Metastatic Breast Carcinoma in the Brain (tissue), 10 donors: ENCODE measurements around a stretch of chr4.

DNA sequence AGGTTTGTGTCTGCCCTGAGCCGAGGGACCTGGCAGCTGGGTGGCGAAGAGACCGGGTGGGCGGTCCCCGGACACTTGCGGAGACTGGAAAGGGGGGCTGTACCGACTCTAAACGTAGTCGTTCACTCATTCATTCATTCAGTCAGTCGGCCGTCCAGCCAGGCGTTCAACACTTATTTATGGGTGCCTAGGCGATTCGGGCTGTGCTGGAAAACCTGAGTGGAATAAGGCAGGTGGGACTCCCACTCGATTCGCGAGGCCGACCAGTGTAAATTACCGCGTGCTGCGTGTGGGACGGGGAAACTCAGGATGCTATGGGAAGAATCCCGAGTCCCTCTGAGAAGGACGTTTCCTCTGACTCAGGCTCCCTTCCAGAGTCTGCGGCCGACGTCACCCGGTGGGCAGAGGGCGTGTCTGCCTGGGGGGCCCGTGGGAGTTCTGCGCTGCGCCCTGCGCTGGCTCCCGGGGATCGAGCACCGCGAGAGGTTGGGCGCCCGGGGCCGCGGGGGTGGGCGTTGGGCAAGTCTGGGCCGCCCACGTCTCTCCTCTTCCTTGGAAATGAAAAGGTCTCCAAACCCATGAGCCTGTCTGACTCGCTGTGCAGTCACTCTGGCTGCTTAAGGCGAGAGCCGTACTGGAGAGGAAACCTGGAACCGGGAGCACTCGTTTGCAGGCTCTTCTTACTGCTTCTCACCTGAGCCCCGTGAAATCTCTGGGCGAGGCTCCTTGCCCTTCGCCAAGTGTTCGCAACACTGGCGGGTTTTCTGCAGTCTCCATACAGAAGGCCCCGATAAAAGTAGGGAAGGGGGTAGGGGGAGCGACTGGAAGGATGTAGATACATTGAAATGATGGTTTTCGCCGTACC lies 544 bp downstream of the NIPAL1 start:
- PRO-cap, 10 experiments = peak in 4 of 10 experiments; most common plus-strand start position 137 of the sequence (in 1); most common minus-strand start position 316 of the sequence (in 1)

GRCh38 chr4:48017947-48018612 lies 1.5 kb downstream of the NIPAL1 start:
- PRO-cap, 10 experiments = no peak in any of the 10 experiments

DNA sequence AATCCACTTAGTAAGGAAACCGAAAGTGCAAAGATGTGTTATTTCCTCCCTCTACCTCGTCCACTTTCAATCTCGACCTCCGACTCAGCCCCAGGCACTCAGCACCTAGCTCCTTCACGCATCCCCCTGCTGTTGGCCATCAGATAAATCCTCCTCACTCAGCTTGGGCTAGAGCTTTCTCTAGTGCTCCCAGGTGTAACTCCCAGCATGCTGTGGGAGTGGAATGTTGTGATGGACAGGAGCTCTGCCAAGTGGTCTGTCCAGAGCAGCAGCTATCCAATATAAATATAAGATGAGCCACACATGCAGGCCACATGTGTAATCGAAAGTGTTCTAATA lies 26.8 kb upstream of the TEC start:
- PRO-cap, 10 experiments = no peak in any of the 10 experiments

GRCh38 chr4:48340148-48340590 lies 1.2 kb upstream of the SLAIN2 start:
- PRO-cap, 10 experiments = peak in 1 of 10 experiments; most common minus-strand start chr4:48340478 (in 1)

DNA sequence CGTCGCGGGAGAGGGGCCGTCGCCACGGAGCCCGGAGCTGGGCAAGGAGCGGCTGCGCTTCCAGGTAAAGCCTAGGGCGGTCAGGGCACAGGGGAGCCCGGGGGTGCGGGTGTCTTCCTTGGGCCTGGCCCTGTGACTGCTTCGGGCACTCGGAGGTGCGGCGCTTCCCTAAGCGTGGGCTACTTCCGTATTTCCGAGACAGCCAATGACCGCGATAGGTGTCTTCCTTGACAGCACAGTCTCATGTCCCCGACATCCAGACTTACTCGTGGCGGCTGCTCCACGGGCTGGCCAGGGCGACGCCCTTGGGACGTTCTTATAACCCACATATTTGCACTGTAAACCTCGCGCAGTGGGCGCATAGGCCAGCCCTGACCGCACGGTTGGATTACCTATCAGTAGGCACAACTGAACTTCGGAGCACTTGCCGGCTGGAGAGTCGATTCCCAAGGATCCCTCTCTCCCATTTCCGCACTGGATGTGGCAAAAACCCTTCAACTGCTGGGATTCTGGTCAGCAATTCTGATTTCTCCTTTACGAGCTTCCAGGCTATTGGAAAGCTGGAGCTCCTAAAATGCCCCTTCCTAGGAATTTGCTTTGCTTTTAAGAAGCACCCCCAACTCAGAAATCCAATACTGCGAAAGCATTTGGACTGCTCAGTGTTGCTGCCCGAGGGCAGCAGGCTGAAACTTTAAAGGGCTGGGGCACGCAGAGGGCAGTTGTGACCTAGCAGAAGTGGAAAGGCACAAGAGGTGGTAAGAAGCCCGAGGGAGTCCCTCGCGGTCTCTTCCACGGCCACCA lies 1.3 kb downstream of the ZAR1 start:
- PRO-cap, 10 experiments = no peak in any of the 10 experiments

- PRO-cap, 10 experiments = no peak in any of the 10 experiments
Measured at GRCh38 chr4:48669136-48669556, 110.9 kb downstream of the FRYL start.

- PRO-cap, 10 experiments = no peak in any of the 10 experiments
Measured at GRCh38 chr4:48718908-48719625, 61.0 kb downstream of the FRYL start.

DNA sequence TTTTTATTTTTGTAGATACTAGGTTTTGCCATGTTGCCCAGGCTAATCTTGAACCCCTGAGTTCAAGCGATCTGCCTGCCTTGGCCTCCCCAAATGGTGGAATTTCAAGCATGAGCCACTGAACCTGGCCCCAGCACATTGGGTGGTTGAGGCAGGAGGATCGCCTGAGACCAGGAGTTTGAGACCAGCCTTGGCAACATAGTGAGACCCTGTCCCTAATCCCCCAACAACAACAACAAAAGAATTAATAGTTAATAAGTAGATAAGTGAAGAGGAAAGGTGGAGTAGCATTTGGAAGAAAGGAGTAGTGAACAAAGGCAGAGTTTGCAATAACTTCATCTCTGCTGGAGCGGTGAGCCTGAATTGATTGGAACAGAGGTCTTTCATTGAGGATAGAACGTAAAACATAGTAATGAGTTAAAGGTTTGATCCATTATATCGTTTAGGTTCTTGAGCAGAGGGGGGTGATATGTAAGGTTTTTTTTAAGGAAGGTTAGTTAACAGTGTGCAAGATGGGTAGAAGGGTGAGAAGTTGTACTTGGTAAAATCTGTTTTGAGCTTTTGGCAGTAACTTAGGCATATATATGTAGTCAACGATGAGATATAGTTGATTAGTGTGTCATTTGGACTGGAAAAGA lies 4.8 kb downstream of the OCIAD1 start:
- PRO-cap, 10 experiments = no peak in any of the 10 experiments

DNA sequence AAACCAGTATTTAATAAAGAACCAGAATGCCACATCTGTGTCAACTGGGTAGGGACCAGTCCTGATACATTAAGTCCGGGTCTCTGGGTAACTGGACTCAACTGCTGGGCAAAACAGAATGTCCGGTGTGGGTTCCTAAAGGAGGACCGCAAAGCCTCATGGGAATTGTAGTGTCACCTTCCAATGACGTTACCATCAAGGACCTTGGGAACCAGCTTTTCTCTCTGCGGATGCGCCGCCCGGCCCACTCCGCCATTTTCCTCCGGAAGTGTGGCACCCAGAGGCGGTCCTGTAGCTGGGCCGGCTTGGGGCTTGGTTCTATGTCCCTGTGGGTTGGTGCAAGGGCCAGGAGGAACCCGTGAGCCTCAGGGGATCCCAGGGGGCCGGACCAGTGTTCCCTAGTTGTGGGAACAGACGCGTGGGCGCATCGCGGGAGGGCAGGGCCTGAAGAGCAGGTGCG lies 175.0 kb downstream of the CWH43 start:
- PRO-cap, 10 experiments = peak in 2 of 10 experiments; most common plus-strand start position 247 of the sequence (in 1); most common minus-strand start position 123 of the sequence (in 1)

DNA sequence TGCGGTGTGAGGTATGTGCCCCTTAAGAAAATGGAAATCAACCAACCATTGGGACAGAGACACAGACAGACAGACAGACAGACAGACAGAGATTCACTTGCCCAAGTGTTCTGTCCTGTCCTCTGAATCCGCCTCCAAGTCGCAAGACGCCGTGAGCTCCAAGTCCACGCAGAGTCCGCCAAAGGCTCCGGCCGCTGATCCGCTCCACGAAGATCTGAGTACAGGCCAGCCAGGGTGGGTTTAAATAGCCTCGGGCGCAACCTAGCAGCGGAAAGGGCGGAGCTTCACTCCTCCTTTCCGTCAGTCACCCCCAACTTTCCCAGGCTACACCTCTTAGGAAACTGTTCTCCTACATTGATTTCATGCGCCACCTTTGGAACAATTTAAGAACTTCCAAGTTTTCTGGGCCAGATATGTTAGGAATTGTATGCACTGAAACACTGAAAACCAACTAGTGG lies 301.8 kb downstream of the CWH43 start:
- PRO-cap, 10 experiments = no peak in any of the 10 experiments

GRCh38 chr4:49494660-49495360 lies 508.7 kb downstream of the CWH43 start:
- PRO-cap, 10 experiments = no peak in any of the 10 experiments

- PRO-cap, 10 experiments = no peak in any of the 10 experiments
Measured at GRCh38 chr4:51853146-51853791, 10.3 kb downstream of the DCUN1D4 start.

GRCh38 chr4:52016930-52017435 lies 3.2 kb downstream of the LRRC66 start:
- PRO-cap, 10 experiments = no peak in any of the 10 experiments

DNA sequence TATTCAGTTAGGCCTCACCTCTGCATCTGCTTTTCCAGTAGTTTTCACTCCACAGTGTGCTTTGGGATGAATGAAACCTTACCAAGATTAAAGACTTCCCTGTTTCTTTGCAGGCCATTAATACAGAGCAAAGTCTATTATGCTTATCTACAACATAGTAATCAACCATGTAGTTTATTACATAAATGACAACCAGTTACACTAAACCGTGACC lies 2.4 kb downstream of the LRRC66 start:
- PRO-cap, 10 experiments = no peak in any of the 10 experiments

- PRO-cap, 10 experiments = no peak in any of the 10 experiments
Measured at GRCh38 chr4:52585934-52586724, 73.0 kb downstream of the USP46 start.

GRCh38 chr4:52600217-52600772 lies 58.8 kb downstream of the USP46 start:
- PRO-cap, 10 experiments = no peak in any of the 10 experiments

GRCh38 chr4:53012735-53013226 lies 150.7 kb downstream of the RASL11B start:
- PRO-cap, 10 experiments = no peak in any of the 10 experiments

DNA sequence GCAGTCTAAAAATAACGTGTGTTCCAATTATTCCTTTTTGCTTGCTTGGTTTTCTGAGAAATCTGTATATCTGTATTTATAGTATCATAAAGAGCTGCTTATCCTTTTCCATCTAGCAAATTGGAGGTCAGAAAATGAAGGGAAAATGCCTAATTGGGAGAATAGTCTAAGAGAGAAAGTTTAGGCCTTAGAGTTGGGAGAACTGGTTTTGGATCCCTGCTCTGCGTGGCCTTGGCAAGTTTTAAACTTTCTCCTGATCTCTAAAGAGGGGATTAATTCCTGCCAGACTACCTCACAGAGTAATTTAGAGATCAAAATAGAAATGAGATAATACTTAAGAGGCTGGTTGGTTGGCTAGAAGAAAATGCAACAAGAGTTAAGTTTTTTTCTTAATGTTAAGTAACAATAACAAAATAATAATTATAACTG lies 160.3 kb downstream of the RASL11B start:
- PRO-cap, 10 experiments = no peak in any of the 10 experiments

DNA sequence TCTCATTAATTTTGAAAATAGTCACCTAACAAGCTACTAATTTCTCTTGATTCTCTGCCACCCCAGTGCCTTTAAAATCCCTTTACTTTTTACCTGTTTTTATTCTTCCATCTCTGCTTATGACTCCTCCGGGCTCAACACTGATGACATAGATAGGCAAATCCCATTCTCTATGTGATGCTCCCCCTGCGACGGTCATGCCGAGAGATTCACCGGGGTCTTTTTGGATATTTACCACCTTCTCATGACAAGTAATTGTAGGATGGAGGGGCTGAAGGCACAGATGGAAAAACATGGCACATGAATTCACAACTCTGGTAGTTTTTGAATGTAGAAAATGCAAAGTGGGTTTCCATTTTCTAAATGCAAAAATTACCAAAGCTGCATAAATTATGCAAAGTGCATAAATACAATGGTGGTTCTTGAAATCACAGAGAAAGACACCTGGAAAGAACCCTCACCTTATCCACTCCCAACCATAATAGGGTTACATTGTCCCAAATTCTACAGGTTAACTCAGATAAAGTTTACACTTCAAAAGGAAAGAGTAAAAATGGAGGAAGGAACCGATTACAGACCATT lies 101.1 kb downstream of the FIP1L1 start:
- PRO-cap, 10 experiments = no peak in any of the 10 experiments

DNA sequence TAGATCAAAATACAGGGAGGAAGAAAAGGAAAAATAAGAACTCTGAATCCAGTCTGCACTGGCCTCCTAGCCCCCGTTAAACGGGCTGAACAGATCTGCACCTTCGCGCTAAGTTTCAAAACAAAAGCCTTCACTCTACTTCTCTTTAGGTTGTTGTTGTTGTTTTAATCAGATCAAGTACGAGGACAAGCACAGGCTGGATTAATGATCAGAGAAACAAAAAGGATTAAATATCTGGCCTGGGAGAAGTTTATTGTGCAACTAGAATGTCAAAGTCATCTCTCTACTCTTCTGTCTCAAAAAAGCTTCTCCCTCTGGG lies 375 bp downstream of the LNX1 start:
- PRO-cap, 10 experiments = no peak in any of the 10 experiments